HTERT-HM (cell line): Measurements from ENCODE around the genes NOXRED1 and ADCK1.

DNA sequence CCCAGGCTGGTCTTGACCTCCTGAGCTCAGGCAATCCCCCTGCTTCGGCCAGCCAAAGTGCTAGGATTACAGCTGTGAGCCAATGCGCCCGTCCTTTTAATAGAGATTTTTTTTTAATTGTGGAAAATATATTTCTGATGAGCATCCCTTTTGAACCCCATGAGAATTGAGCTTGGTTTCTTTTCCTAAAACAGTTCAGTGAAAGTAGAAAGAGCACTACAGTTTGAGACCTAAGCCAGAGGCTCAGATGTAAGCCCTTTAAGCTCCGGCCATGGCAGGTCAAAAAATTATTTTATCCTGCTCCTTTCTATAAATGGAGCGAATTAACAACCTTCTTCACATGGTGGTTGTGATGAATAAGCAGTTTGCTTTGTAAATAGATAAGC is 96.1 kb downstream of the TTLL5 start:
- RRBS: no CpG with 5 or more reads among the region's 5 CpGs

DNA sequence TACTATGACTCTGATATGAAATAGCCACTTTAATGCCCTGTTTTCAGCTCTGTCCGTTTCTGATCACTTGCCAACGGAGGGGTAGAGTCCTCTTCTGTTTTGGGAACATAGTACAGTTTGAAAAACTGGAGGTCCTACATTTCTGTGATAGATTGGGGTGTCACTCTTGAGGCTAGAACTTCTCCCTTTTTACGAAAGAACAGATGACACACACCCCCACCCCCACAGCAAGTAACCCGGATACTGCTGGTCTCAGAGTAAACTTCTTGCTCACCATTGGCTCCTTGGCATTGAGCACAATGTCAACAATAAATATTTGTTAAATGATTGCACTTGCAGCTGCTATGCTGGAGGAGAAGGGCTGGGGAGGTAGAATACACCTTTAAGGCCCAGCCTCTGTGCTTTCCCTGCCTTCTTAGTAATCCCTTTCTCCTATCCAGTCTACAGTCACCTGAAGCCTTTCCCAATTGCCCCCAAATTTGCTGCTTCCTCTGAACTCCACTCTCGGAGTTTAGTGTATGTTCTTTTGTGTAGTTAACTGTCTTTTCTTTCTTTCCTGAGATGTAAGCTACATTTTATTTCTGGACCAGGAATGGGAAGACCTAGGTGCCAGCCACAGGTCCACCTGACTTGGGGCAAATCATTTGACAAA is 149.8 kb downstream of the TGFB3 start:
- RRBS: no CpG with 5 or more reads among the region's 5 CpGs

- RRBS: no CpG with 5 or more reads among the region's 18 CpGs
These were observed 1.0 kb downstream of the TGFB3 start for GRCh38 chr14:75980577-75981336.

DNA sequence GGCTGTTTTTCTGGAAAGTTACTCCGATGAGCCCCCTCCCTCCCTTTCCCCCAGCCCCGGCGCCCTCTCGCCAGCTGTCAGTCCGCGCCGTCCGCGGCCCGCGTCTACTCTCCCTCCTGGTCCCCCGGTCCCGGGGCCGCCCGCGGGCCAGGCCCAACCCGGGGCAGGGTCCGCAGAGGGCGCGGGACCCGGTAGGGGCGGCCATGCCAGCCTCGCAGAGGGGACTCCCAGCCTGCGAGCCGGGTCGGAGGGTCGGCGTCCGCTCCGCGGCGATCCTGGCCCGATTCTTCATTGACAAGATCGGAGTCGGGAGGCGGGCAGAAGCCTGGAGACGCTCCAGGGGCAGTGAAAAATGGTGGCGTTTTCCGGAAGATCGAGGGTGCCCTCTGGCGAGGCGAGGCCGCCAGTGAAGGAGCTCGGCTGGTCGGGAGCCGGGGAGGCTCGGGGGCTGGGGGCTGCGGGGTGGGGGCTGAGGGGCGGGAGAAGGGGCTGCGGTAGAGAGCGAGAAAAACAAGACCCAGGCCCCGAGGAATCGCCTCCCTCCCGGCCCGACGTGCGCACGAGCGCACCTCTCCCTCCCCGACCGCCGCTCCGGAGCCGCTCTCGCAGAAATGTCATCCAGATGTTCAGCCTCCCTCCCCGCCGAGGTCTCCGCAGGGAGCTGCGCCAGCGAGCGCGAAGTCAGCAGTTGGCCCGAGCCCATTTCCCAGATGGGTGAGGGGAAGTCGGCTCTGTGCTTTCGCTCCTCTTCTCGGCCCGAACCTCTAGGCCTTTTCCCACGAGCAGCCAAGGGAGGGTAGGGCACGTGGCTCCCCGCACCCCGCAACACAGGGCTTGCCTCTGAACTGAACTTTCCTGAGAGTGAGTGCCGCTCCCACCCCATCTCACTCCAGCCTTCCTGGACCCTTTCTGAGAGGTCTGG is 690 bp upstream of the TGFB3 start:
- RRBS: 1% methylated on average over 45 of the region's 82 CpGs

GRCh38 chr14:75993823-75994156 is 8.2 kb downstream of the IFT43 start:
- RRBS: no CpG with 5 or more reads among the region's 1 CpG

DNA sequence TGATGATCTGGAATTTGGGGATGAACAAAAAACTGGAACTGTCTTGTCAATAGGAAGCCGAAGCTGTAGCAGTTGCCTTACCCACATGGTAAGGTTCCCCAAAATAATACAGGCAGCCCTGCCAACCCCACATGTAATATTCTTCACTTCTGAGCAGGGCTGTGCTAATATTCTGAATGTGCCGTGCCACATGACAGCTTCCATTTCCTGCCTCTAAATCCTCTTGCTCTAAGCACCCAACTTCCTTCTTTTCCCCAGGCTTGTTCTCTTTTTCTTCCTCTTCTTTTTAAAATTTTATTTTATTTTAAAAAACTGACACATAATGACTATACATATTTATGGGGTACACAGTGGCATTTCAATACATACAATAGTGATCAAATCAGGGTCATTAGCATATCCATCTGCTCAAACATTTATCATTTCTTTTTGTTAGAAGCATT is 39.6 kb downstream of the GPATCH2L start:
- RRBS: no CpG with 5 or more reads among the region's 2 CpGs

GRCh38 chr14:76779613-76780552 is 18.6 kb downstream of the VASH1 start:
- RRBS: no CpG with 5 or more reads among the region's 13 CpGs

DNA sequence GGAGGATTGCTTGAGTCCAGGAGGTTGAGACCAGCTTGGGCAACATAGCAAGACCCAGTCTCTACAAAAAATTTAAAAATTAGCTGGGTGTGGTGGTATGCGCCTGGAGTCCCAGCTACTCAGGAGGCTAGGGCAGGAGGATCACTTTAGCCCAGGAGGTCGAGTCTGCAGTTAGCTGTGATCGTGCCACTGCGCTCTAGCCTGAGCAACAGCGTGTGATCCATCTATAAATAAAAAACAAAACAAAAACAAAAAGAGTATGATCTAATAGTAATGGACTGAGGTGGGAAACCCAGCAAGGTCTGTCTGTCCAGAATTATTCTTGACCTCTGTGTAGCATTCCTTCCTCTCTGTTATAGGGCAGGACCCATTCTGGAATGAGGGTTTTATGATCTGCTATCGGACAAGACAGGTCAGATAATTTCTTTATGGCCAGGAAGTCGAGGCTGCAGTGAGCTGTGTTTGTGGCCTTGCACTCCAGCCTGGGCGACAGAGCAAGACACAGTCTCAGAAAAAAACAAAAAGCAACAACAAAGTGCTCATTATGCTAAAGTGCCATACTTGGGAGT is 3.9 kb downstream of the CIPC start:
- RRBS: no CpG with 5 or more reads among the region's 8 CpGs

DNA sequence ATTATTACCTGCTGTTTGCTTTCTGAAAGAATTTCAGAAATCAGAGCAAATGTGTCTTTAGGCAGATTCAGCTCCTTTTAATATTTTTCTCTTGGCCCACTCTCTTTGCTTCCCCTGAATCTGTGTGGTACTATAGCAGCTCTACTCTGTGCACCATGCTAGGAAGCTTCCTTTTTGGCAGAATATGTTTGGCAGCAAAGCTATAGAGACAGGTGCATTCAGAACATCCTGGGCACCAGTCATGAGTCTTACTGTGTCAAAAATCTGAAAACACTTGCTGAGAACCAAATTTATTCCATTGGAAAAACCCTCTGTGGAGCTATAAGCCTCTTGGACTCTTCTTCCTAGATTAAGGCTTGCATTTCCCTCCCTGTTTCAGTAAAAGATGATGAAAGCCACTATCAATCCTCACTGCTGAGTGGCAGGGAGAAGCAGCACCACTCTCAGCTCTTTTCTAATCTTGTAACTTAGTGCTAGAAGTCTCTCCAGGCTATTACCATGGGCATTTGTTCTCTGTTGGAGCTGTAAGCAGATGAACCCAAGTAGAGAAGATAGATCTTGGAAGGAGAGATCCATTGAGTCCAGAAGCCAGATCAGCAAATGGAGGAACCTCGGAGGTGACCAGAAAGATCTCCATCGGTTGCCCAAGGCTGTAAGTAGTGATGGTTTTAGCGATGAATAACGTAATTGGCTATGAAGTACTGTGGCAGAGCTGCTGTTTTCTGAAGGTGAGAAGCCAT is 18.3 kb downstream of the CIPC start:
- RRBS: no CpG with 5 or more reads among the region's 4 CpGs

DNA sequence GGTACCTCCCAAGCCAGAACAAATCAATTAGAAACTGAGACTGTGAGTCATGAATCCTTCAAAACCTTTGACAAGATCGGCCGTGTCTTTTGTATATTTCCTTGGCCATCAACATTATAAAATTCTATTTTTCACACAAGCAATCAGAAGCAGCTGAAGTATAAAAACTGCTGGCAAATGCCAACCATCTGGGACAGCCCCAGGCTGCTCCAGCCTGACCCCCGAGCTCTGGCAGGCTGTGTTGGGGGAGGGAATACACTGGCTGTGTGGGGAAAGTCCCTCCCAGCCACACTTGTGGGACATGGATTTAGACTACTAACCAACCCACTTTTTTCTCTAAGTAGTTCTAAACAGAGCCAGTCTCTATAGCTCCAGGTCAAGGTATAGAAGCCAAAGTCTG is 13.7 kb downstream of the POMT2 start:
- RRBS: no CpG with 5 or more reads among the region's 3 CpGs

- RRBS: 1% methylated on average over 6 of the region's 9 CpGs
These were observed 373 bp downstream of the GSTZ1 start for GRCh38 chr14:77321348-77321469.

- RRBS: no CpG with 5 or more reads among the region's 3 CpGs
These were observed 17.4 kb downstream of the GSTZ1 start for GRCh38 chr14:77338079-77338758.

- RRBS: no CpG with 5 or more reads among the region's 3 CpGs
These were observed 26.9 kb downstream of the GSTZ1 start for GRCh38 chr14:77347772-77348126.

DNA sequence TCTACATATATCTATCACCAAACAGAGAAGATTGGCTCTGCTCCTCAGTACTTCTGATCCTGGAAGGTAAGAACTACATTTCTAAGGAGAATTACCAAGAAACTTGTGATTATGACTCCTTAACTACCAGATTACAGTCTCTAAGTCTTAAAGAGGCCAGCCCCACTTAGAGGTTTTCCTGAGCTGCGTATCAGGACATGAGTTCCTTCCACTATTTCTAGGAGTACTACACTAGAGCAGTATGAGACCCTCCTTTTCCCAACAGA is at the start of gene NOXRED1:
NOXRED1 (minus strand) TSS at position 71 of the 266 bp plus-strand sequence.
- RRBS: no CpG with 5 or more reads among the region's 1 CpG

DNA sequence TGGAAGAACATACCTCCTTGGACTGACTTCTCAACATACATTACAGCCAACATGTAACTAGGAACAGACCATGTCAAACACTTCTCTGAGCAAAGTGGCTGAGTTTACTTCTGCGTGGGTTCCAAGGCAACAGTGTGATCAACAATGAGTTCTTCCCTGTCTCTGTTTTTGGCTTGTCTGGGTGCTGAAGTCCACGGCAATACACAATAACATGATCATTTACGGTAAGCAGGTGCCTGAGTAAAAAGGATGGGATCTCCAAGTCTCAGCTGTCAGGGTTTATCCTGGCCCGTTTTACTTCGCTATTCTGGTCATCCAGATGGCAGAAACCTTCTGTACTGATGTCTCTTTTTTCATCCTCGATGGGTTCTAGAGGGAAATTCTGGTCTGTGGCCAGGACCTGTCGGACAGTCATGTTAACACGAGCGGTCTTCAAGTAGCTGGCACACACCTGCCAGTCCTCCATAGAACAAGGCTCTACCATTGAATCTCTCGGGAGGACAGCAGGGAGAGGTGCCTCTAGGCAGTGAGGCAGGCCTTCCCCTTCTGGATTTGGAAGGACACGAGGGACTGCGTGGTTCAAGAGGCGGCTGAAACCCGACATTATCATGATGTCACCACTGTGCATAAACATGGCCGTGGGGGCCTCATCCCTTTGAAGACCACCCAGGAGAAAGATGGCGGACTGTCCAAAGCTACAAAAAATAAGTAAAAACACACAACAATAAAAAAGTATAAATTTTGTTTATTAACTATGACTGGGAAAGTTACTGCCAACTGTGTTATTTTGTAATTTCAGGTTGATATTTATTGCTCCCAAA is 34.1 kb downstream of the ALKBH1 start:
- RRBS: no CpG with 5 or more reads among the region's 16 CpGs

- RRBS: no CpG with 5 or more reads among the region's 5 CpGs
These were observed 10.2 kb downstream of the SLIRP start for GRCh38 chr14:77717938-77718670.

DNA sequence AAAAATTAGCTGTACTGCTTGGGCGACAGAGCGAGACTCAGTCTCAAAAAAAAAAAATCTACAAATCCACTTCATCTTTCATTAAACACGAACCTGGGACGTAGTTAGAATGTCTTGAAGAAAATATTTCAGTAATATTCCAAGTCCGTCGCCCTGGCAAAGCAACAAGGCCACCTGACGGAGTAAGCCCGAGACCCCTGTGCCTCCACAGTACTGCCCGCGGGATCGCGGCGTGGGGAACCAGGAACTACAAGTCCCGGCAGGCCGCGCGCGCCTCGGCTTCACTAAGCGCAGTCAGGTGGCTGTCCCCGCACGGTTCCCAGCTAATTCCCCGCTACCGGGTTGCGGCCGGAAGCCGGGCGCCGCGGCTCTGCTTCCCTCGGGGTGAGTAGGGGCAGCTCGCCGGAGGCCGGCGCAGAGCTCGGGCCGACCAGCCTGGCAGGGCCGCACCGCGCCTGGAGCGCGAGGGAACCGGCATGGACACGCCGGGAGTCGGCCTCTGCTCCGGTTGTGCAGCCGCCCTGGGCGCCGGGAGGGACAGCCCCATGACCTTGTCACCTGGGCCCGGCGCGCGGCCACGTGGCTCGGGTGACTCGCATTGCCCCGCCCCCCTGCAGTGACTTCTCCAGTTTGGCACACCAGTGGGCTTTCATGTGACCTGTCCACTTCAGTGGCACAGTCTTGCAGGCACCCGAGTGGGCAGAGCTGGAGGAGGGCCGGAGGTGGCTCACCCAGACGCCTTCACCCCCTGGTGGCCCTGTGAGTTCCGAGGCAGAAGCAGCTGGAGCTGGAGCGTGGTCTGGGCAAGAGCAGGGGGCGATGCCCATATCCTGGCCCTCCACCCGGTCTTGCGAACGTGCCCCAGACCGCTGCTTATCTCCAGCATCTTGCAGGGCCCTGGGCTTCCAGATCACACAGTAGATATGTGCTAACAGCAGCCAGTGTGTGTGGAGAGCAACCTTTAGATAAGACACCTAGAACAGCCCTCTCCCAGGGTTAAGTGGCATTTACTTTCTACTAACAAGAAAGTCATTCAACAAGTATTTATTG is at the start of gene ADCK1:
ADCK1 (plus strand) TSS at position 323 of the 1,050 bp plus-strand sequence.
- RRBS: under 1% methylated on average over 29 of the region's 68 CpGs

DNA sequence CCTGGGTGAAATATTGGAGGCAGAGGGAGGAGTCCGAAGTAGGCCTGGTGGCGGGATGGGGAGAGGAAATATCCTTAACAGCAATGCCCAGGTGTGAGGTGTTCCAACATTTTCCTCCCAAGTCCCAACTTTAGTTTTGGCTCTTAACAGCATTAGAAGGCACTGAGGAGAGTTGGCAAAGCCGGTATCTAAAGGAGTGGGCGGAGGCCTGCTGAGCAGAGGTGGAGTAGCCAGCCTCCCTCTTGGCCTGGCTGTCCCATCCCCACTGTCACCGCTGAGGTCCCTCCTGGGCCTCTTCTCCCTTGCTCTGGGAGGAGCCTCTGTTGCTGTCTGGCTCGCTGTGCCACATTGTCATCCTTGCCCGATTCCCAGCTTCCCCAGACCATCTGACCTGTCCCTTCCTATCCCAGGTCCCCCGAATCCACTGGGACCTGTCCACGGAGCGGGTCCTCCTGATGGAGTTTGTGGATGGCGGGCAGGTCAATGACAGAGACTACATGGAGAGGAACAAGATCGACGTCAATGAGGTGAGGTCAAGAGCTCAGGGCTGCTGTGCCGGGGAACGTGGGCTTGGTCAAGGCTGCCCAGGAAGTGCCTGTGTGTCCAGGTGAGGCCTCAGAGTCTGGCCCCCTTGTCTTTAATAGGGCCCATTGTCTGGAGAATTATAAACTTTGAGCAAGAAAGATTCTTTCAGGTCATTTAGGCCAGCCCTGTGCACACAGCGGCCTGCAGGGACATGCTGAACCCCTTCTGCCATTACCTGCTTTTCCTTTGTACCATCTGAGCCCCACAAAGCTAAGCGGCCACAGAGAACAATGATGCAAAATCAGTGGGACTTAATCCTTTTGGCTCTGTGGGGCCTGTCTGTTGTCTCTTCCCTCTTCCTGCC is 107.7 kb downstream of the ADCK1 start:
- RRBS: no CpG with 5 or more reads among the region's 17 CpGs

GRCh38 chr14:80454979-80455468 is 243.7 kb upstream of the DIO2 start:
- RRBS: no CpG with 5 or more reads among the region's 6 CpGs

DNA sequence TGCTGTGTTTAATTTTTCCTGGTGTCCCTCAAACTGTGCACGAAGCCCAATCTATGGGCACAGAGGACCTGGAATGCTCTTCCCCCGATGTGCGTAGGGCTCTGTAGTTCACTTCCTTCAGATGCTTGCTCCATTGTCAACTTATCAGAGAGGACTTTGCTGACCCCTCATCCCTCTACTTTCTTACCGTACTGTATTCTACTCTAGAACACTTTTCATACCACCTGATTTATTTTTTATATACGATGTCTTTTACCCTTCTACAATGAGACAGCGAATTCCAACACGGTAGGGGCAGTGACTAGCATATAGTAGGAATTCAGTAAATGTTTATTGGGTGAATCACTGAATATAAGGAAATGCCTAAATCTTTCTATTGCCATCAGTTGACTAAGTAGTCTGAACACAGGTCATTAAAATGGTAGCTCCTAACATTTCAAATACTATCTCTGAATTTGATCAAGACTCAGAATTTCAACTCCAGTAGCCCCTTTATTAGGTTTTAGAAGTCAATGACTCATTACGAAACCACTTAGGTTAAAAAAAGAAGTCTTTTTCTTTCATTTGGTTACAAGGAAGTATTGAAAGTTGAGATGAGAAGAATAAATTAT is 303.0 kb downstream of the CEP128 start:
- RRBS: no CpG with 5 or more reads among the region's 8 CpGs